Umbilical cord (tissue), 2 donors: ENCODE measurements around a stretch of chr10.

- RAMPAGE, long total RNA: no peak
These were observed 74.4 kb upstream of the PRLHR start for GRCh38 chr10:118669881-118670192.

- RAMPAGE, long total RNA: no peak
These were observed 5.6 kb upstream of the CACUL1 start for GRCh38 chr10:118760253-118760856.

DNA sequence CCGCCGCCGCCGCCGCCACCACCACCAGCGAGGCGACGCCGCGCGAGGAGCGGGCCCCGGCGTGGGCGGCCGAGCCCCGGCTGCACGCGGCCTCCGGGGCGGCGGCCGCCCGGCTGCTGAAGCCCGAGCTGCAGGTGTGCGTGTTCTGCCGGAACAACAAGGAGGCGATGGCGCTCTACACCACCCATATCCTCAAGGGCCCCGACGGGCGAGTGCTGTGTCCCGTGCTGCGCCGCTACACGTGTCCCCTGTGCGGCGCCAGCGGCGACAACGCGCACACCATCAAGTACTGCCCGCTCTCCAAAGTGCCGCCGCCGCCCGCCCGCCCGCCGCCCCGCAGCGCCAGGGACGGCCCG, 768 bp downstream of the NANOS1 start:
- RAMPAGE, long total RNA: no peak

DNA sequence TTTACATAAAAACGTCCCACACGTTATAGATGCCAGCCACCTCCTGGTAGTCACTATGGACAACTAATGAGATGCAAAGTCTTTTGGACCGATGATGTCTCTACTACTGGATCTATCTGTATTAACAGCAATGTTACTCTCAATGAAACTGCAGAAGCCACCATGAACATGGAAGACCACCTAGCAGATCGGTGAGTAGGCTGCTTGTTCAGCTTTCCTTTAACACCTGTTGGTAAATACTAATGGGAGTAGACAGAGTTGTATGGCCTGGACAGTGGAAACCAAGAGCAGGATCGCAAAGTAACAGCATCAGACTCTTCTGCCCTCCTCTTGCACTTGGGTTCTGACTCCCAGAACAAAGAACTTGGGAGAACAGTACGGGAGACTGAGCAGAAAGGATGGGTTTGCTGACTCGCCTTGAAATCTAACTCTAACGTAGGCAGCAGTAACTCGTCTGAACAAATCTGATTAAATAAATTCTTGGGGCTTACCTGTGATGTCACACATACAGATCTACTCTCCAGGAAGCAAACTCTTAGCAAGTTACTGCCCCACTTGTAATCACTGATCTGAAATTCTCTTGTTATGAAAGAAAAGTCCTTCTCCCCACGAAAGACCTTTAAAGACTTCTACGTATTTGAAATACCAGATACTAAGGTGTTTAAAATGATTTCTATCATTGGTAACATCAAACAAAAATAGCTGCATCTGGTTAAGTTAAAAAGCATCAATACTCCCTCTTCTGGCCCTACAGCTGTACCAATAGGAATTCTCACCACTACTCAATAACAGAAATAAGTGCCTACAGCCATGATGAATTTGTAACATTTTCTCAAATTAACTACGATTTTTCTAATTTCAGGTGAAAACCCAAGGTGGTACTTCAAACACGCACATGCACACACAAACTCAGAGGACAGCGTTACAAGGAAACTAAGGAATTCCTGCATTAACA, 4.7 kb downstream of the NANOS1 start:
- RAMPAGE, long total RNA: no peak

- RAMPAGE, long total RNA: no peak
These were observed 7.0 kb downstream of the EIF3A start for GRCh38 chr10:119073374-119074171.

DNA sequence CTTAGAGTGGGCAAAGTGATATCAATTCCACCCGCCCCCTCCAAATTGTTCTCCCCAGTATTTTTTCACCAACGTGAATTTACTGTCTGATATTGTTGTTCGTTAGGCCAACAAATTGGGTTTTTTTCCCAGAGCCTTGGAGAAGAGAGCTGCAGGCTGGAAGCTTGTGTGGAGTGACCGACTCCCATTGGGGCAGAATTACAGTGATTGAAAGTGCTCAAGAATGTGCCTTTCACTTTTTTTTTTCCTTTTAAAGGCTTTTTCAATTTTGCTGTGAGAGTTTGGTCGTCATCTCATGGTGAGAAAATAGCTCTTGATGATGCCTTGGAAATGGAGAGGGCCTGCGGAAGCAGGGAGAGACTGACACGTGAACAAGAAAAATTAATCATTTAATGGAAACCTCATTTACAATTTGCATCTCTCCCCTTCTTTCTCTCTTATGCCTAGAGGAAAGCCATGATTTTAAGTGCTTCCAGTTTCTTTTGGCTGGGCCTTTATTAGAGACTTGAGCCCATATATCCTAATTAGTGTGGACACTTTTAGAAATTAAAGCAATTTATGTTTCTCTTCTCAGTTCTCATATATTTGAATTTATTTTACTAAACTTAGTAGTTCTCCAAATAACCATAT, 2.7 kb downstream of the GRK5 start:
- RAMPAGE, long total RNA: no peak

- RAMPAGE, long total RNA: no peak
These were observed 3.7 kb downstream of the GRK5 start for GRCh38 chr10:119211078-119211457.

GRCh38 chr10:119250630-119251626, 43.6 kb downstream of the GRK5 start:
- RAMPAGE, long total RNA: no peak

- RAMPAGE, long total RNA: no peak
These were observed 102.4 kb downstream of the GRK5 start for GRCh38 chr10:119309683-119310210.

DNA sequence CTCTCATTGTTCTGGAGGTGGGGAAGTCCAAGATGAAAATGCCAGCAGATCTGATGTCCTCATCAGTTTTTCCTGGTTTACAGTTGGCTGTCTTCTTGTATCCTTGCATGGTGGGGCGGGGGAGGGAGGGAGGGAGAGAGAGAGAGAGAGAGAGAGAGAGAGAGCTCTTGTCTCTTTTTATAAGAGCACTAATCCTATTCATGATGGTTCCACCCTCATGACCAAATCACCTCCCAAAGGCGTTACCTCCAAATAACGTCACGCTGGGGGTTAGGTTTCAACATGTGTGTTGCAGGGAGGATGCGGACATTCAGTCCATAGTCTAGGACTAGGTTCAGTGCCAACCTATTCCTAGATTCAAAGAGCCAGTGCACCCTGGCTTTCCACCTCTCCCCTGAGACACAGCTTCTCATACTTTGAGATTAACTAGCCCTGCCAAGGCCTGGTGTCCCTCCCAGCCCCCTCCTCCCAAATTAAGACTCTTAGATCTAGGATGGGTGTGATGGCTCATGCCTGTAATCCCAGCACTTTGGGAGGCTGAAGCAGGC, 123.0 kb downstream of the GRK5 start:
- RAMPAGE, long total RNA: no peak

GRCh38 chr10:119358210-119358425, 150.7 kb downstream of the GRK5 start:
- RAMPAGE, long total RNA: no peak

DNA sequence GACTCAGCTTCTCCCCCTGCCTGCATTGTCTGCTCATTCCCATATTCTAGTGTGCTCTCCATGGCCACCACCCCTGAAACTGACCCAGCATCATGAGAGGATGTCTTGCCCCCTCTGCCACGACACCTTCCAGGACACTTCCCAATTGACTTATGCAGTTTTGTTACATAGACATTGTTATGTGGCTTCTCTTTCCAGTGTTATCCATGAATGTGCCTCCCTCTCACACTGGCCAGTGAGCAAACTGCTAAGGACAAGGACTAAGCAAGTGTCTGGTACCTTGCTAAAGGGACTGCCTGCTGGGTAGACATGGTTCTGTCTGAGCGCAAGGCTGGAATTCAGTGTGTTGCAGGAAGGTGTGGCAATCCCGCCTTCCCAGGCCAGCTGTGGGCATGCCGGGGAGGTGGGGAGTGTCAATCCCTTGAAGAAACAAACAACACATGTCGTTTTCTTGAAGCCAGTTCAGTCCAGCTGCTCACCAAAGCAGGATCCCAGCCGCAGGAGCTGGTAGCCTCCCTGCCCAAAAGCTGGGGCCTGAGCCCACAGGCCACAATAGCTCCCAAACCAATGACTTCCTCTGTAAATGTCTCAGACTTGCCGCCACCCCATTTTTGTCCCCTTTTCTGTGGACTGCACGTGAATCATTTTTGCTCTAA, 167.0 kb downstream of the RGS10 start:
- RAMPAGE, long total RNA: no peak

DNA sequence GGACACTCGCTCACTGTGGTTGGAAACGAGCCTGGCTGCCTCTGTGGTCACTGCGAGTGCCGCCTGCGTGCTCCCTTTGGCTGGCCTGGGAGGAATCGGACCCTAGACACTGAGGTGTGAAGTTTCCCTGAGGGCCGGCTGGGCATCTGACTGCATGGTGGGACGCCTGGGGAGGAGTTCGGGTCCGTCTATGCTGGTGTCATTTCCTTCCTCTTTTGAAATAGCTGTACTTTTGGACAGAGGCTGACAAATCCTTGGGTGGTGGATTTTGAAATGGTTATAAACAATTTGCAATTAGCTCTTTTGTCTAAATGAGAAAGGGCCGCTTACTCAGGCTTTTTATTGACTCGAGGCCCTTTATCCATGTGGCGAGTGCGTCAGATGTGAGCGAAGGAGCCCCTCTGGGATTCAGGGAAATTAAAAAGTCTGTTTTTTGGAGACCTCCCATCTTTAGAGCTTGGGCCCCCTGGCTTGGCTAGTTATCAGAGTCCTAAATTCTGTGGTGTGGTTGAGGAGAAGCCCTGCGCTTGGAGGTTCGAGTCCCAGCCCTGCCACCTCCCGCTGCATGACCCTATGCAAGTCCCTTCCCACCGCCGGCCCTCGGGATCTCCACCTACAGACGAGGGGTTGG, 147.1 kb downstream of the RGS10 start:
- RAMPAGE, long total RNA: no peak

- RAMPAGE, long total RNA: no peak
These were observed 133.5 kb downstream of the RGS10 start for GRCh38 chr10:119408661-119409733.

DNA sequence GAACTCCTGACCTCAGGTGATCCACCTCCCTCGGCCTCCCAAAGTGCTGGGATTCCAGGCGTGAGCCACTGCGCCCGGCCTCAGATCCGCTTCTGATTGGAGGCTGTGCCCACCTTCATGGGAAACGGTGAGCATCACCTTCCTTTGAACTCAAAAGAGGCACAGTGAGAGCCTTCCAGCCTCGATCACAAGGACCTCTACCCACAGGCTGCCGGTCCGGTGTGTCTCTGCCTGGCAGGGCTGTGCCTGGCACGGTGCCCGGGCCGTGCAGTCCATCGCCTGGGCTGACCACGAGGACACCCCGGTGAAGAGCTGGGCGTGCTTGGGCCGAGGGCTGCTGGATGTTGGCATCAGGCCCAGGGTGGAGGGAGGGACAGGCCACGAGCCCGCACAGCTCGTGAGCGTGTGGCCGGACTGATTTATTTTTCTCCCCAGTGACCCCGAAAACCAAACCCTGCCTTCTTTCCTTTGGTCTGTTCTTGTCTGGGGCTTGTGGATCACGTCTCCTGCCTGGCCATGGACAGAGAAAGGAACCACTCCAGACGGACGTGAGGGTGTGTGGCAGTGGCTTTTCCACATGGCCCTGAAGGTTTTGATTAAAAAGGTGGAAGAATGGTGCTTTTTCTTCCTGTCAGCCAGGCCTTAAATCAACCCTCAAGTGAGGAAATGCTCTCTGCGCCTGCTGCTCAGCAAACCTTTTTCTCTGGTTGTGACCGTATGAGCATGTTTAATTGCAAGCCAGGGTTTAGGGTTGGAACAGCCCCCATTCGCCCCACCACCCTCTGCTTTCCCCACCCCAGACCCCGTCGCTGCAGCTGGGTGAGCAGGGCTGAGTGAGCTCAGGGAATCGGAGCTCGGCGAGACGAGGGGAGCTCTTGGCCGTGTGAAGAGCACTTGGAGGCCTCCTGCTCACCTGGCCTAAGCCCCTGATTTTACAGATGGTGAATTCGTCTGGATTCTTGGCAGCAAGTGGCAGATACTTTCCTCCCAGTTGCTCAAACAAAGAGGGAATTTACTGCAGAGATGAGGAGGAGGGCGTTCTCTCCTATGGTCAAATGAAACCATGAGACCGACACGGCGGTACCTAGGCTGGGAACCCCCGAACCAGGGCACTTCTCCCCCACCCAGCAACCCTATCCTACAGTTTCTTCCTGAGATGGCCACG, 130.1 kb downstream of the RGS10 start:
- RAMPAGE, long total RNA: no peak

DNA sequence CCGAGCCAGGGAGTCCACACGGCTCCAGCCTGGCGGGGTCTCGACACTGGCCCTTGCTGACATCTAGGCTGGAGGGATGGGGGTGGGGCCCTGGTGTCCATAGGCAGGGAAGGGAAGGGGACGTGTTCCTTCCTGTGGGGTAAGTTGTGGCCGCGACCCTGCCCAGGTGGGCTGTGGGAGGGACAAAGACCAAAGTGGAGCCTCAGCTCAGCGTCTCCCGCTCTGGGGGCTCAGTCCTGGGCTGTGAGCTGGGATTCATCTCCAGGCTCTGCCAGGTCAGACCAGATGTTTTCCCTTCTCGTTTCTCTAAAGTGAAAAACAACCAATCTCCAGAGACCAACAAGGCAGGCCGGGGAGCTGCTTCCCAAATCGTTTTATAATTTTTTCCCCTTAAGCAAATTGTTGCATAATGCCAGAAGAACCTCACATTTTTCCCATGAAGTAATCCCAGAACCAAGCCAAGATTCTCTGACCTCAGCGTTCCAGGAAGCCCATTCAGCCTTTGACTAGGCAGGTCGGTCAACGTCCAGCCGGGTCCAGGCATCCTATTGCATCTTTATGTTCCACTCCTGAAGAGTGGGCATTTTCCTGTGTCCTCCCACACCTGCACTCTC, 101.2 kb downstream of the RGS10 start:
- RAMPAGE, long total RNA: no peak

GRCh38 chr10:119447990-119448470, 94.5 kb downstream of the RGS10 start:
- RAMPAGE, long total RNA: no peak

- RAMPAGE, long total RNA: no peak
These were observed 20.1 kb downstream of the TIAL1 start for GRCh38 chr10:119576572-119577180.

- RAMPAGE, long total RNA: no peak
These were observed 9.4 kb downstream of the TIAL1 start for GRCh38 chr10:119587138-119587893.

- RAMPAGE, long total RNA: no peak
These were observed 1.7 kb downstream of the TIAL1 start for GRCh38 chr10:119595157-119595437.